LHCN-M2 (cell line): ENCODE measurements around the genes NSUN3, OR5H1, OR5H2 and NIT2.

DNA sequence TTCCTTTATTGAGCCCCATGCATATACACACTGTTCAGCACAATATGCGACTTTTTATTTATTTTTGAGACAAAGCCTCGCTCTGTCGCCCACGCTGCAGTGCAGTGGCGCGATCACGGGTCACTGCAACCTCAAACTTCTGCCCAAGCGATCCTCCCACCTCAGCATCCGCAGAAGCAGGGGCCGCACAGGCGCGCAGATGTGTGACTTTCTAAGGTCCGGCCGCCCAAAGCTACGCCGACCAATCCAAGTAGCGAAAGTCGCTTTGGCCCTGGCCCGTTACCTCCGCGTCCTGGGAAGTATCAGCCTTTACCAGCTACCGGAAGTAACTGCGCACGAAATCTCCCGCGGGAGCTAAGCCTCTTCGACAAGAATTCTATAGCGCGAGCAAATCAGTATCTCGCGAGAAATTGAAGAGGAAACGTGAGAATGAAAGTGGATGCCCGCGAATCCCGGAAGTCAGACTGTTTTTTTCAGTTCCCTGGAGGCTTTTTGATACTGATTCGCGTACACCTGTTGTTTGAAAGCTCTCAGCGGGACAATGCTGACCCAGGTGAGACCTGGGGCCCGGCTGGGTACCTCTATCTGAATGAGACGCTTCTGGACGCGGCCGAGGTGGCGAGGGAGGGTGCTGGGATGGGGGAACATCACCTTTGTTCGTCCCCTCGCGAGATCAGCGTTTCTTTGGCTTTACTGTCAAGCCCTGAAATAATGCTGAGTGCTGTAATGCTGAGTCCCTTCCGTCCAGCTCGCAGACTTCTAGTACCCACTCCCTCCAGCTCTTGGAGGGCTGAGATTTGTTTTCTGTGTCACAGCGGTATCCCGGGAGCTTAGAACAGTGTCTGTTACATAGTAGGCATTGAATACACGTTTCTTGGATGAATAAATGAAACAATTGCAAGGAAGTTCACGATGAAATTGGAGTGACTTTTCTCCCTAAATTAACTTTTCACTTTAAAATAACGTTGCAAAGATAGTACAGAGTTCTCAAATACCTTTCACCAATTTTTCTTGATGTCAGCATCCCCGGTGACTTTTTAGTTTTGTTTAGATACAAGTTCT lies at the start of gene NSUN3:
Gene NSUN3 (plus strand): TSS at position 476 of the 1,062 bp plus-strand sequence.
- RAMPAGE, long total RNA = no peak

GRCh38 chr3:97548085-97548508 lies 216.5 kb upstream of the ARL6 start:
- RAMPAGE, long total RNA = no peak

DNA sequence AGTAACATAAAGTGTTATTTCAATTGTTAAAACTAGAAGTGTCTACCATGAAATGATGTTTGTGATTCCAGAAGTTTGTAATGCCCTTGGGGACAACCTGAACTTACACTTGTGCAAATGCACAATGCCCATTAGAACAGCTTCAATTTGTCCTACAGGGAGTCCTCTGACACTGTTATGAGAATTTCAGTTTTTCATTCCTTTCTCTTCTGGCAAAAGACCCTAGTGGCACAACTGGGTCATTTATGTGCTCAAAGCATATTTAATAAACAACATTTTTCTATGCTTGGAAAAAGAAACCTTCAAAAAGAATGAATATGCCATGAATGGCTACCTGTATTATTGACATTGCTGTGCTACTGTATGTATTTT lies at the start of gene OR5H1:
Gene OR5H1 (plus strand): TSS at position 298 of the 372 bp plus-strand sequence.
- RAMPAGE, long total RNA = no peak

- RAMPAGE, long total RNA = no peak
Measured at GRCh38 chr3:98282188-98282689, at the start of gene OR5H2. Gene OR5H2 (plus strand): TSS chr3:98282505.

GRCh38 chr3:98329476-98329881 lies 24.2 kb upstream of the OR5K4 start:
- RAMPAGE, long total RNA = no peak

GRCh38 chr3:99641052-99641524 lies 2.7 kb downstream of the COL8A1 start:
- RAMPAGE, long total RNA = no peak

DNA sequence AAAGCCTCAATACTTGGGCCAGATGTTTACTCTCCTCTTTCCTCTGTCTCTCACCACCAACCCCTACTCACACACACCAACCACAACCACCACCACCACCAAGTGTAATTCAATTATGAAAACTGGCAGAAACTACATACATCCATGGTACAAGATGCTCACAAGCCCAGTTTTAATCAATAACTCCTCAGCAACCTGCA lies 53.6 kb downstream of the COL8A1 start:
- RAMPAGE, long total RNA = no peak

GRCh38 chr3:99795660-99796285 lies 21.9 kb upstream of the CMSS1 start:
- RAMPAGE, long total RNA = no peak

- RAMPAGE, long total RNA = no peak
Measured at GRCh38 chr3:99843552-99844167, 26.0 kb downstream of the CMSS1 start.

- RAMPAGE, long total RNA = no peak
Measured at GRCh38 chr3:99849579-99850376, 32.1 kb downstream of the CMSS1 start.

- RAMPAGE, long total RNA = no peak
Measured at GRCh38 chr3:99943891-99944891, 126.5 kb downstream of the CMSS1 start.

GRCh38 chr3:100033048-100033877 lies 81.0 kb downstream of the FILIP1L start:
- RAMPAGE, long total RNA = no peak

- RAMPAGE, long total RNA = no peak
Measured at GRCh38 chr3:100045674-100046222, 68.6 kb downstream of the FILIP1L start.

DNA sequence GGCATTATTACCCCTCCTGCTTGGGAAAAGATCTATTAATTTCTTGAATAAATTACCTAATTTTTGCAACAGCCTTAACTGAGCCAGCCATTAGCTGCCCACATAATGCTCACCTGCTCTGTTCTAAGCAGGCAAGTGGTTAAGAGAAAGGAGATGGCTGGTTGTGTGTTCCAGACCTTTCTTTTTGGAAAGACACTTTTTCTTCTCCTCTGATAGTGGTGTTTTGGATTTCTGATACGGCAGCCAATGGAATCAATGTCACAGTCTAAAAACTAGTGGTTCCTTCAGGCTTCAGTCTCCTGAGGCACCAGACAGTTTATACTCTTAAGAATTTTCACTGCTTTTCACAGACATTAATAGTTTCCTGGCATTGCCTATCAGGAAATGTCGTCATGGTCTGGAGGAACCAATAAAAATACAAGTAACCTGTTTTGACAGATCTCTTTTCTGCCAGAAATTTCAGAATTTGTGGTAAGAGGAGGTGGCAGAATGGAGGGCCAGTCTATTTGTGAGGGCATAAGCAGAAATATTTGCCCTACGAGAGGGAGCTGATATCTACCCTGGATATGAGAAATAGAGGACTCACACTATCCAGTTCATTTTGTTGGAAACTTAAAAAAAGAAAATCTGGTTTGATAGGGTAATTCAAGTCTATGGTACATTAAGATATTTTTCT lies 44.9 kb downstream of the FILIP1L start:
- RAMPAGE, long total RNA = no peak

DNA sequence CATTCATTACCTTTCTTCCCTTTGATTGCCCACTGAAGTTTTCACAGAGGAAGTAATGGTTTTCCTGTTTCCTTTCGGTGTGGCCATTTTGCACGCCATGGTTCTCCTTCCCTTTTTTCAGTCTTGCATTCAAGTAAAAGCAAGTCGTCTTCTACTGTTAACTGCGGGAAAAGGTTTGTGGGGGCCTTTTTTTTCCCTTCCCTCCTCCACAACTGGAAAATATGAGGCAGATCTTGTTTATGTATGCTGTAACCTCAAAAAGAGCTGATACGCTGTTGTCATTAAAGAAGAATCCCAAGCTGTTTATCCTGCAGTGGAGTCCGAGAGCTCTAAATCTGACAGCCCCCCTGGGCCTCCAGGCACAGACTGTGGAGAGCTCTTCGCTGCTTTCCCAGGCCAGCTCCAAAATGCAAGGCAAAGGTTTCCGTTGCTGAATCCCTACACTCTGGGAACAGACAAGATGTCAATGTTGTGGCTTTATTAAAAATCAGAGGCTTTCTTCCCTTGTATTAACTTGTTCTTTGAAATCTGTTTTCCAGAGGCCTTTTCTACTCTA lies 40.3 kb downstream of the FILIP1L start:
- RAMPAGE, long total RNA = no peak

GRCh38 chr3:100089623-100090361 lies 24.5 kb downstream of the FILIP1L start:
- RAMPAGE, long total RNA = no peak

DNA sequence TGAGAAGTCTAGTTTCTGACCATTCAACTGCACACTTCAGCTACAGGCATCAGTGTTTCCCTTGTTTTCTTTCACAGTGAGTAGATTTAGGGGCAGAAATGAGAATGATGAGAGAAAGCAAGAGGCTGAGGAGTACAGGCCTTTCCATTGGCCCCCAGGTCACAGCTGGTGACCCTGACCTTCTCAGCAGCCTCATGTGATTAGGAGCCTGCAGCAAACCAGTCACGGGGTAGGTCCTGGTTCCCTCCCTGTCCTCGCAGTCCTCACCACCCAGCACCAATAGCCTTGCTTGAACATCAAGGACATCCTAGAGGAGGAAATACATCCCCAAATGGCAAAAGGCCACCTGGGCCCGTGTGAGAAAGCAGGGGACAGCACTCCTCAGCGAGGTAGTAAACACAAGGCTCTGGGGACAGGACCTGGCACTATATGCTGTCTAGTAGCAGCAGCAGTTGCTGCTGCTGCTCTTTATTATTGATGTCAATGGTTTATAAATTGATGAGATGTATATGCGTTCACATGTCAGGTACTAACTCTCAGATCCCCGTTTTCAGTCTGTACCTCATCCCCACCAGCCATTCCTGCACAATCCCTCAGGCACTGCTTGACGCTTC lies 10.2 kb upstream of the FILIP1L start:
- RAMPAGE, long total RNA = no peak

DNA sequence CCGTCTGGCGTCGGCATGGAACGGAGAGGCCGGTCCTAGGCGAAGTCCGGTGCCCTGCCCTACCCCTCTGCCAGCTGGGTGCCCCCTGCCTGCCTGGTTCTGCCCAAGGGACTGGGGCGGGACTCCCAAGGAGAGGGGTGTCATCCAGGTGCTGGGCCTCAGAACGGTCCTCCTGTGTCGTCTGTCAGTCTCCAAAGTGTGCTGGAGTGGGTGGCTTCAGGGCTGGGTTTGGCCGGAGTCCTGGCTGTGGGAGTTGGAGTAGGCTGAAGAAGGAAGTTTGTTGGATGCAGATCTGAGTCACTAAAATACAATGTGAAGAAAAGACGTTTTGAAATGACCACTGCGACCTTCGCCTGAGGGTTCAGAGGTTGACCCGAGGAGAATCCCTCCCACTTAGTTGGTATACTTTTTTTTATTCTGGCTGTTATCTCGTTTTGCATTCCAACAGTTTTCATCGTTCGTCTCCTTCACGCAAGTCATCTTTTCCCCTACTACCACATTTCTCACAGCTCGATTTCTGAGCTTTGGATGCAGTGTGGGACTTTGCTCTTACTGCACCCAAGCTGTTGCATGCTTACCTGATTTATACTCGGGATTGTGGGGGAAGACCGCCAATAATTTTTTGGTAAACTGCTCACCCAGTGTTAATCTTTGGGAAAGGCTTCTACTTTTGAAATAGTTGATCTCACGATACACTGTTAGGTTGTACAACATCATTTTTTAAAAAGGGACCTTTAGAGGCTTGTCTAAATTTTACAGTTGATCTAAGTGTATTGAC lies 543 bp downstream of the TBC1D23 start:
- RAMPAGE, long total RNA = no peak

DNA sequence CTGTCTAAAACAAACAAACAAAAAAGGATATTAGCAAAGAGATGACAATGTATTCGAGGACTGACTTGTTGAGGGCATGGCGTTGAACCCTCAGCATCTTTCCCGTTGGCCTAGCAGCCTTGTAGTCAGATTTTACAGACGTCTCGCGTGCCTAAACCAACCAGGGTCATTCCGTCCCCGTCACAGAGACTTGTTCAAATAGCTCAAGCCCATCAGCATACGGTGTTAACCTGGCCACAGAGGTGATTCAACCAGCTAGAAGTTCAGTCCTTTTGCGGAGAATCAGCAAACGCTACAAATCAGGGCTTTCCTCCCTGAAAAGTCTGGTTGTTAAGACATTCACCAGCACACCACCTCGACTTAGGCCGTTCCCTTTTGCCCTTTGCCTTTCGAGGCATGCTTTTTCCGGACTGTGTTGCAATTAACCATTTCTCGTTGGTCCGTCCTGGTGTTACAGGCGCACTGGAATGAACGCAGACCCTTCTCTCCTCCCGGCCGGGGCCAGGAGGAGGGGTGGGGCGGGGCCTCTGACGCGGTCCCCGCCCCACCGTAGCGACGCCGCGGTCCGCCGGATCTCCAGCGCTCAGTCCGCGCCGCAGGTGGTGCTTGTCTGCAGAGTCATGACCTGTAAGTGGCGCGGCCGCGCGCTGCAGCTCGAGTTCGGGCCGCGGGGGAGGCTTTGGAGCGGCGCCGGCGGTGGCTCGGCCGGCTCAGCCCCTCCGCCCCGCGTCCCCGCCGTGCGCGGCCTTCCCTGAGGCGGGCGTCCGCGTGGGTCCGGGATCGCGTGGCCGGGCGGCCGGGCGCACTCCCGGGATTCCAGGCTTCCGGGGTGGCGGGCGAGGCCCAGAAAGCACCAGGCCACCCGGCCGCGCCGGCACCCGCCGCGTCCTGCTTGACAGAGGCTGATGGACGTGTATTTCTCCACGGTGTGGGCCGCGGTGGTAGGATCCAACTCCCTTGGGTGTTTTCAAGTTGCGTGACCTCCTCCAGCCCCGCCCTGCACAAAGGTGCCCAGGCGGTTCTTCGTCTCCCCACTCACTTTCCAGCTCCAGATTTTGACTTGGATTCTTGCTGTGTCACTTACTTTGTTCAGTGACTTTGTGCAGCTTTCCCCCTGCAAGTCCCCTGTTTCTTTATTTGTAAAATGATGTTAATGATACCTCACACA lies at the start of gene NIT2:
Gene NIT2 (plus strand): TSS at position 586 of the 1,168 bp plus-strand sequence.
- RAMPAGE, long total RNA = start-site peak on the plus strand centred at position 558 of the sequence, 12 bp wide, 35 reads

- RAMPAGE, long total RNA = no peak
Measured at GRCh38 chr3:100429286-100430053, 28.1 kb downstream of the LNP1 start.